ENCODE results near the genes SCYGR8 and DAW1.

GRCh38 chr2:227324478-227324954 lies 535 bp upstream of the MFF start:
- PRO-cap: no peak

DNA sequence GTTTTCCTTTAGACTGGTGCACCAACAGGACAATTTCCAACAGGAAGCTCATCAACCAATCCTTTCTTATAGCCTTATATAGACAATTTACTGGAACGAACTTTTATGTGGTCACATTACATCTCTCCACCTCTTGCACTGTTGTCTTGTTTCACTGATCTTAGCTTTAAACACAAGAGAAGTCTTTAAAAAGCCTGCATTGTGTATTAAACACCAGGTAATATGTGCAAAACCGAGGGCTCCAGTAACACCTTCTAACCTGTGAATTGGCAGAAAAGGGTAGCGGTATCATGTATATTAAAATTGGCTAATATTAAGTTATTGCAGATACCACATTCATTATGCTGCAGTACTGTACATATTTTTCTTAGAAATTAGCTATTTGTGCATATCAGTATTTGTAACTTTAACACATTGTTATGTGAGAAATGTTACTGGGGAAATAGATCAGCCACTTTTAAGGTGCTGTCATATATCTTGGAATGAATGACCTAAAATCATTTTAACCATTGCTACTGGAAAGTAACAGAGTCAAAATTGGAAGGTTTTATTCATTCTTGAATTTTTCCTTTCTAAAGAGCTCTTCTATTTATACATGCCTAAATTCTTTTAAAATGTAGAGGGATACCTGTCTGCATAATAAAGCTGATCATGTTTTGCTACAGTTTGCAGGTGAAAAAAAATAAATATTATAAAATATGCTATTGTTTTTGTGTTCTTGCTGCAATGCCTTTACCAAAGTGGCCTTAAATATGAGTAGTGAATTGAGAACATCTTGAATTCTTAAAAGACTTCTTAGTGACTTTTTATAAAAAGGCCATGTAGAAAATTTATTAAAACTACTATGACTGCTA lies 44.0 kb upstream of the SCYGR2 start:
- PRO-cap: no peak

- PRO-cap: no peak
These were observed 1.4 kb downstream of the SLC19A3 start for GRCh38 chr2:227716363-227716905.

GRCh38 chr2:227745572-227746001 lies at the start of gene SCYGR8:
SCYGR8 (plus strand) TSS chr2:227745894.
- PRO-cap: no peak

- PRO-cap: unidirectional peak, minus-strand start at chr2:227871581
These were observed at the start of gene DAW1 for GRCh38 chr2:227871200-227872204. DAW1 (plus strand) TSS chr2:227871631.

- PRO-cap: no peak
These were observed 1.1 kb downstream of the SPHKAP start for GRCh38 chr2:228179968-228181162.

- PRO-cap: no peak
These were observed 432.3 kb downstream of the PID1 start for GRCh38 chr2:228838703-228839261.

GRCh38 chr2:229067877-229068325 lies 203.2 kb downstream of the PID1 start:
- PRO-cap: no peak

GRCh38 chr2:229080071-229080722 lies 190.9 kb downstream of the PID1 start:
- PRO-cap: no peak

- PRO-cap: no peak
These were observed 110.8 kb downstream of the PID1 start for GRCh38 chr2:229160334-229160645.

DNA sequence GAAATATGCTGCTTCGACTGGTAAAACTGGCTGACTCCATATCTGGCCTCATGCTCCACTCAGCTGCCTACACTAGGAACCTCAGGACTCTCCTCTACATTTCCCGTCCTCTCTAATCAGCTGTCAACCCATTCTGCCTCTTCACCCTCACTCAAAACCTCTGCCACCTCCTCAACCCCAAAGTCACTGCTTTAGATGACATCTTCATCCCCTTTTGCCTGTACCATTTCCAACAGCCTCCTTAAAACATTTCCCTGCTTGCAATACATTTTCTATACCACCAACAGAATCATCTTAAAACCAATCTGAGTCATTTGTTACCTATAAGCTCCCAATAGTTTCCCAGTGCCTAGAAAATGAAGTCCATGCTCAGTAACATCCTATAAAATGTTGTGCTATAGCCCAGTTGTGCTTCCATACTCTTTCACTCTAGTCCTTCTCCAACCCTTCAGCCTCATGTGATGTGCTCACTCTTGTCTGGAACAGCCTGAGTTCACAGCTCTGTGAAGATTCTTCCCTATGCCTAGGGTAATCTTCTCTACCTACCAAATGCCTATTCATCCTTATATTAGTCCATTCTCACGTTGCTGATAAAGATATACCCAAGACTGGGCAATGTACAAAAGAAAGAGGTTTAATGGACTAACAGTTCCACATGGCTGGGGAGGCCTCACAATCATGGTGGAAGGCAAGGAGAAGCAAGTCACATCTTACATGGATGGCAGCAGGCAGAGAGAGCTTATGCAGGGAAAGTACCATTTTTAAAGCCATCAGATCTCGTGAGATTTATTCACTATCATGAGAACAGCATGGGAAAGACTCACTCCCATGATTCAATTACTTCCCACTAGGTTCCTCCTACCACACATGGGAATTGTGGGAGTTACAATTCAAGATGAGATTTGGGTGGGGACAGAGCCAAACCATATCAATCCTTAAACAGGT lies 28.4 kb downstream of the PID1 start:
- PRO-cap: no peak

GRCh38 chr2:229301271-229301954 lies 30.3 kb upstream of the PID1 start:
- PRO-cap: no peak

DNA sequence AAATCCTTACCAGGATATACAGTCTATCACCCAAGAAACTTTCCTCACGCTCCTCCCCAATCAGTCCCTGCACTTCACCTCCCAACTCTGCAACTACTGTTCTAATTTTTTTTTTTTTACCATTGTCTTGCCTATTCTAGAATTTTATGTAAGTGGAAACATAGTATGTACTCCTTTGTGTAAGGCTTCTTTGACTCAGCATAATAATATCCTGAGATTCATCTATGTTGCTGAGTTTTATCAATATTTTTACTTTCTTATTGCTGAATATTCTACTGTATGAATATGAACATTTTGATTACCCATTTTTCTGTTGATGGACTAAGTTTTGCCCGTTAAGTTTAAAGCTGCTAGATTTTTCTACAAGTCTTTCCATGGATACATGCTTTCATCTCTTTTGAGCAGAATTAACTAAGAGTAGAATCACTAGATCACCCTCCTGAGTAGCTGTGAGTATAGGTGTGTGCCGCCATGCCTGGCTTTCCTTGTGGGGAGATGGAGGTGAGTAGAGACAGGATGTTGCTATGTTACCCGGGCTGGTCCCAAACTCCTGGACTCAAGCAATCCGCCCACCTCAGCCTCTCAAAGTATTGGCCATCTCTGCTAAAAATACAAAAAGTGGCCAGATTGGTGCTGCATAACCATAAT lies 28.3 kb downstream of the TRIP12 start:
- PRO-cap: no peak

GRCh38 chr2:230166907-230167444 lies 52.8 kb downstream of the SP110 start:
- PRO-cap: no peak

DNA sequence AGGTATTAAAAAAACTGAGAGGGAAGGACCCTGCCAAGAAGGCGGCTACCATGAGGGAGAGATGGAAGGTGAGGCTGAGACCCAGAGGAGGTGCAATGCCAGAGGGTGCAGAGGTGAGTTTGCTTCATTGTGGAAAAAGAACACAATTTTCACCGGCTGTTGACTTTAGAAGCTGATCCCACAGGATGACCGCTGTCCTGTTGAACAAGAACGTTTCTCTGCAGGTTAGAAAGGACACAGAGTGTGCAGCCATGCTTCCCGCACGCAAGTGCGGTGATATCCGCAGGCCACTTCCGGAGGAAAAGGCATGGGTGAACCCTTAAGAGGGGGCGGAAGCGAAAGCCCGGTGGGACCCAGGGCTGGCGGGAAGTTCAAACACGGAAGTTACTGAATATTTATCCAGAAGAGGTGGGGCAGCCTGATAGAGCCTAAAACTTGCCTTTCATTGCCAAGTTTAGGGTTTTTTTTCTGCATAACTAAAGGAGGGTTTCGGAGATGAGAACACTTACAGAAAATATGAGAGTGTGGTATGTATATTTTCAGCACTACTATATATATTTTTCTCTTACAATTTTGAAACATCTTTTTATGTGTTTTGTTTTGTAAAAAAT lies 16.5 kb downstream of the SP110 start:
- PRO-cap: no peak

GRCh38 chr2:230217421-230217899 lies 2.3 kb downstream of the SP110 start:
- PRO-cap: no peak

- PRO-cap: no peak
These were observed 24.2 kb upstream of the SP100 start for GRCh38 chr2:230391795-230392285.

GRCh38 chr2:230411000-230411401 lies 5.0 kb upstream of the SP100 start:
- PRO-cap: no peak

DNA sequence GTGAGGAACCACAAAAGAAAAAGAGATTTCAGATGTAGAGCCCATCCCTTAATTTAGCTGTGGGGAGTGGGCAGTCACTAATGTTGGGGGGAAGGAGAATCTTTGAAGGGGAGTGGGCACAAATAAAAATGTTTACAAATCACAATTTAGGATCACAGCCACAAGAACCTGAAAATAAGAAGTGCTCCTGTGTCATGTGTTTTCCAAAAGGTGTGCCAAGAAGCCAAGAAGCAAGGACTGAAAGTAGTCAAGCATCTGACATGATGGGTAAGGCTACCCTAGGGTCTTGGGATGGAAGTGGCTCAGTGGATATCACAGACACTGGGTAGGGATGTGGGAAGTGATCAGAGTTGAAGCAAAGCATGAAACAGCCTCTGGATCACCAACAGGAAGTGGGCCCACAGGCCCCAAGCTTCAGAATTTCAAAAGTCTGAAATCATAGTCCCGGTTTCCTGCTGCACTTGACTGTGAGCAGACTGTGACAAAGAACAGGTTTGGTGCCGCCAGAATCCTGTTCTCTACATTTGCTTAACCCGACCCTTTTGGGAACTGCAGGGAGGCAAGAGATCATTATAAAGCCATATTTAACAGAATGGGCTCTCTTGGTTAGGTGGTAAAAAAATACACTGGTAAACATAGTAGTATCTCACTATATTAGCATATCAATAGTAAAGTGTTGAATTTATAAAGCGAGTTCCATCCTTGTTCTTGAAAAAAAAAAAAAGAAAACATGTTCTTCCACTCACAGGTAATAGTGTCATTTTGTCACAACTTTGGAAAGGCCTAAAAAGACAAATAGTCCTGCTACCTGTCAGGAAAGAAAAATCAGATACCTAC lies 57.4 kb downstream of the SP100 start:
- PRO-cap: no peak

GRCh38 chr2:230514724-230515595 lies 99.0 kb downstream of the SP100 start:
- PRO-cap: no peak

All from mucosa of descending colon (tissue), 1 donor.